NB4 (cell line): Measurements from ENCODE around the genes DCDC2B, FAM229A and HPCA.

DNA sequence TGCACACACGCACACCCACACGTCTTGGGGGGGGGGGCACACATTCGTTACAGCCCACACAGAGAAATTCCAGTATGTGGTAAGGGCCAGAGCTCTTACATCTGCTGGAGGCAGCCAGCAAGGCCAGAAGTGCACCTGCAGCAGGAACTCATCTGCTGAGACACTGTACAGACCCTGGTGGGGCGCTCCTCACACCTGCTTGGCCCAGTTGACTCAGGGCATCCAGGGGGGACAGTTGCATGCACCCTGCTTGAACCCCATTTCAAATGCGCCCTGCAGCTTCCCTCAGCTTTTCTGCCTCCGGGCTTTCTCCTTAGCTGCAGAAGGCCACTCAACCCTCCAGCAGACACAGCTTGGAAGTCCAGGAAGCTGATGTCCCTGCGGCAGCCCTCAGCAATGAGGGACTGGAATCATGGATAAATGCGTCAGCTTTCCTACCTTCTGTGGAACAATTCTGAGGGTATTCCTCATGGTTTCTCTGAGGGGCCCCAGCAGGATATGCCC is 32.9 kb upstream of the SPOCD1 start:
- RRBS, result no CpG with 5 or more reads among the region's 8 CpGs

GRCh38 chr1:31914470-31915700 is 23.3 kb downstream of the PTP4A2 start:
- RRBS, result no CpG with 5 or more reads among the region's 5 CpGs

DNA sequence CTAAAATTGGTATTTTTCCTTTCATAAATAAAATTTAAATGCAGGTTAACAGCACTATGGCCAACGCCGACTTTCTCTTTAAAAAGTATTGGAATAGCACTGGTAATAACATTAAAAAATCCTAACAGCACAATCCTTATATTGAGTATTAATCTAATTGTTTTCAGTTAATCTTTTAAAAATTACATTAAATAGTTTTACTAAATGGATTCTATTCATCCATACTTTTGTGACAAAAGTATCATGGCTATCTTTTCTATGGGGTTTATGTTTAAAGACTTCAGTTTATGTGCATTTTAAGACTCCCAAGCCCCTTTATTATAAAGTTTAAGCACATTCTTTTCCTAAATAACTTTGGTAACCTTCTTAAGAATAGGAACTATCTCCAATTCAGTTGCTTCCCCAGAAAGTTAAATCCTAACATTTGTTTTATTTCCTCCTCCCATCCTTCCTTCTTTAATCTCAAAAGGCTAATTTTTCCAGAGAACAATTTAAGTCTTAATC is 8.9 kb downstream of the PTP4A2 start:
- RRBS, result no CpG with 5 or more reads among the region's 2 CpGs

DNA sequence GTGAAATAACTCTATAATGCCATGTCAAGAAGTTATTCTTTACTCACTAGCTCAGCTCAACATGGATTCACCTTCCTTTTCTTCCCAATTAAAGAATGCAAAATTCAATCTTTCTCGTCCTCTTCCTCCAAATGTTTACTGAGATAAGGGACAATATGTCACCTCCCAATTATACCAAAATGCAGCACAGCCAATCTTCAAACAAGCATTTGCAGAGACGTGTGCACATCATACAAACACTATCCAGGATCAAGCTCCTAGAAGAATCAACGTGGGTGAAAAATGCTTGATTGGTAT is 7.3 kb downstream of the PTP4A2 start:
- RRBS, result no CpG with 5 or more reads among the region's 3 CpGs

GRCh38 chr1:31937123-31937989 is 812 bp downstream of the PTP4A2 start:
- RRBS, result 2% methylated on average over 12 of the region's 45 CpGs

DNA sequence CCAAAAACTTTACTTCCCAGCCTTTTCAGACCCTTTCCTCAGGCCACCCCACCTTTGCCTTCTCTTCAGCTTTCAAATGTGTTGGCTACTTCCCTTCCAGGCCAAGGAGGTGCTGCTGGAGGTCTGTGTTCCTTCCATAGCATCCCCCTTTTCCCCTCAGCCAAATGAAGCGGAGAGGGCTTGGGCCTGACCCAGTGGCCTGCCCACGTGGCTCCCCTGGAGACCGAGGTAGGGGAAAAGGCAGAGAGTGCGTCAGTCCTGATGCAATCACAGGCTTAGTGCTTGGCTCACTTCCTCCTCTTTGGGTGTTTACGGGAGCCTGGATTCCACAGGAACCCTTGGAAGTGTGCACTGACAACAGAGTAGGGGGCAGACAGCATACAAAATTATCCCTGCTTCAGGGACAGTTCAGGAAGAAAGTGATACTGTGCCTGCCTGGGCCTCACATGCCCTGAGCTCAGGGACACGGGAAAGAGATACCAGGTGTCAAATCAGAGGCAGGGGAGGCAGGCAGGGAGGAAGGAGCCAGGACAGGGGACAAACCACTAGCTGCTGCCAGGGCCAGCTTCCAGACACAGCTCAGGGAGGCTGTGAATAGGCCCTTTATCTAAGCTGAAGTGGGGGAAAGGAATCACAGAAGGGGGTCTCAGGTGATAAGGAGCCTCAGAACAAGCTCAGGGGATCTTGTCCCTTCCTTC is 16.6 kb upstream of the PTP4A2 start:
- RRBS, result no CpG with 5 or more reads among the region's 6 CpGs

DNA sequence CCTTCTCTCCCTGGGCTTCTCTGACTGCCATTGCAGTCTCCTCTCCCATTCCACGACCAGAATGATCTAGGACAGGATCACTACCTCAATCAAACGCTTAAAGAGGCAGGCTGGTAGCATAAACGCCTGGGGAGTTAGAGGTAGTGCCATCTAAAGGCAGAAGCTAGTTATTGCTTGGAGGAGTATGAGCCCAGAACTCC is 10.2 kb upstream of the KHDRBS1 start:
- RRBS, result no CpG with 5 or more reads among the region's 3 CpGs

DNA sequence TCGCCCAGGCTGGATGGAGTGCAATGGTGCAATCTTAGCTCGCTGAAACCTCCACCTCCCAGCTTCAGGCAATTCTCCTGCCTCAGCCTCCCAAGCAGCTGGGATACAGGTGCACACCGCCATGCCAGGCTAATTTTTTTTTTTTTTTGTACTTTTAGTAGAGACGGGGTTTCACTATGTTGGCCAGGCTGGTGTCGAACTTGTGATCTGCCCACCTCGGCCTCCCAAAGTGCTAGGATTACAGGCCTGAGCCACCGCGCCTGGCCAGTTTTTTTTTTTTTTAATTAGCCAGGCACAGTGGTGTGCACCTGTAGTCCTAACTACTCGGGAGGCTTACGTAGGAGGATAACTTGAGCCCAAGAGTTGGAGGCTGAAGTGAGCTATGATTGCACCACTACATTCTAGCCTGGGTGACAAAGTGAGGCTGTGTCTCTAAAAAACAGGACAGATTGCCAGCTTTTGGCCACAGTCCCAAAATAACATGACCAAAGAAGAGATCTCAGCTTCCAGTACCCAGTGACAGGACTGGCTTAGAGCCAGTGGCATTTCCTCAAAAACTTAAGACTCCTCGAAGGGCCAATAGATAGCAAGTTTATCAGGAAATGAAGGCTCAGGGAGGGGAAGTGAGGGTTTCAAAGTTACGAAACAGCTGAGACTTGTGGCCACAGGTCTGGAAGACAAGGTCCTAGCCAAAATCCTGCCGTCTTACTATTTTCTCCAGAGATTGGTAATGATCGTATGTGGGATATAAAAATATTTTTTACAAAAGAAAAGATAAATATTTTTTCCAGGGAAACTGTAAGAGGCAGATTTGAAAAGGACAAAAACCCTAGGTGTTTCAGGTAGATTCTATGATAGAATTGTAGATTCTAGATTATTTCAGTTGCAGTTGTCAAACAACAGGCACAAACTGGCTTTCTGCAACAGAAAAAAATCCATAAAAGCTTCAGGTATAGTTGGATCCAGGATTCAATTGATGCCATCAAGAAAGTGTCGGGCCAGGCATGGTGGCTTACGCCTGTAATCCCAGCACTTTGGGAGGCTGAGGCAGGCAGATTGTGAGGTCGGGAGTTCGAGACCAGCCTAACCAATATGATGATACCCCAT is 6.3 kb upstream of the TMEM39B start:
- RRBS, result no CpG with 5 or more reads among the region's 18 CpGs

DNA sequence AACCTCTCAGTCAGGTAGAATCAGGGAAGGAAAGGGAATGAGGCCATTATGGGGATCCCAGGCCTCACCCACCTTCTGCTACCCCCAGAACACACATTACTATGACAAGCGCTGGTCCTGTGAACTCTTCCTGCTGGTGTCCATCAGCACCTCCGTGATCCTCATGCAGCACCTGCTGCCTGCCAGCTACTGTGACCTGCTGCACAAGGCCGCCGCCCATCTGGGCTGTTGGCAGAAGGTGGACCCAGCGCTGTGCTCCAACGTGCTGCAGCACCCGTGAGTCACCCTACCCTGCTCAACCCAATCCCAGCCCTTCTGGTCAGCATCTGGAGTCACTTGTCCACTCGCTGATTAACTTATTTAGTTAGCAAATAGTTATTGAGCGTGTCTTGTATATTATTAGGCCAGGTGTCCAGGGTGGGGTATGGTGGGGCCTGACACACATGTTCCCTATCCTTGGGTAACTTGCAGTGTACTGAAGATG is 13.1 kb upstream of the KPNA6 start:
- RRBS, result no CpG with 5 or more reads among the region's 9 CpGs

DNA sequence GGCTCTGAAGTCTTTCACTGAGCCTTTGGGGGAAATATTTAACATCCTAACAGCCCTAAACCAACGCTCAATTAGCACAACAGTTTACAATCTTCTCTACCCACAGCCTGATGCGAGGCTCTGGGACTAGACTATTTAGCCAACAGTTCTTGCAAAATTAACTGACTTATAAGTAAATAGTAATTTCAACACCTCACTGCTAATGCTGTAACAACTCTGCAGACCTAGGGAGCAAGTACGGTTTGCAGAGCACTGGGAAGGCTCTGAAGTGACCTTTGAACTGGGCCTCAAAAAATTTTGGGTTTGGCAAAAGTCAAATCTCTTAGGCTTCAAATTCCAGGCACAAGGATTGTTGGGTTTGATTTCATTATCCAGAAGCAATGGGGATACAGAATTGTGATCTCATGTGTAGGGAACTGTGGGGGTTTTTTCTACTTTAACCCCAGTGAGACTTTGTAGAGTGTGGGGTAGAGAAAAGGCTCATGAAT is 1.1 kb upstream of the TXLNA start:
- RRBS, result no CpG with 5 or more reads among the region's 3 CpGs

- RRBS, result no CpG with 5 or more reads among the region's 6 CpGs
These were observed 2.9 kb upstream of the CCDC28B start for GRCh38 chr1:32197404-32198067.

DNA sequence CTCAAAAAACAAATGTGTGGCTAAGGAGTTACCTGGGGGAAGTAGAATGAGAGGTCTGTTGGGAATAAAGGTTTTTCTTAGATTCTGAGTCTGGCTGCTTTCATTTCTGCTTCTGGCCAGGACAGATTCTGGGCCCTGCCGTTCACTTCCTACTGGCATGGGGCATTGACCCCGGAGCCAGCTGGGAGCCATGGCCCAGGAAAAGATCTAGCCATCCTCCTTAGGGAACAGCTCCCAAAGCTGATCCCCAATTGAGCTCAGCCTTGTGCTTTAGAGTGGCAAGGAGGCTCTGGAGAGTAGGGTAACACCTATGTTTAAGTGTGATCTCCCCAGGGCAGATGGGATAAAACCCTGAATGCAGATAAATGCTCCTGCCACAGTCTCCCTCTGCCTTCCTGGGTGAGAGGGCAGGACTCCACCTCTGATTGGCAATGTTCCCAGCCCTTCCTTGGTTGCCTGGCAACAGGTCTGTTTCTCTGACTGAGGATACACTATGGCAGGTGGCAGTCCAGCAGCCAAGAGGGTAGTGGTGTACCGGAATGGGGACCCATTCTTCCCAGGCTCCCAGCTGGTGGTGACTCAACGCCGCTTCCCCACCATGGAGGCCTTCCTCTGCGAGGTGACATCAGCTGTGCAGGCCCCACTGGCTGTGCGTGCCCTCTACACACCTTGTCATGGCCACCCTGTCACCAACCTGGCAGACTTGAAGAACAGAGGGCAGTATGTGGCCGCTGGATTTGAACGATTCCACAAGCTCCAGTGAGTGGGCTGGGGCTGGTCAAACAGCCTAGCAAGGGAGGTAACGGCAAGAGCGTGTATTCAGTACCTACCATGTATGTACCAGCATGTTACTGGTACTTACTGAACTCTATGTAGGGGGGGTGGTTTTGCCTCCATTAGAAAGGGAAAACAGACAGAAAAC is at the start of gene DCDC2B:
TSS of gene DCDC2B (plus strand) at position 489 of the 922 bp plus-strand sequence.
- RRBS, result no CpG with 5 or more reads among the region's 11 CpGs

DNA sequence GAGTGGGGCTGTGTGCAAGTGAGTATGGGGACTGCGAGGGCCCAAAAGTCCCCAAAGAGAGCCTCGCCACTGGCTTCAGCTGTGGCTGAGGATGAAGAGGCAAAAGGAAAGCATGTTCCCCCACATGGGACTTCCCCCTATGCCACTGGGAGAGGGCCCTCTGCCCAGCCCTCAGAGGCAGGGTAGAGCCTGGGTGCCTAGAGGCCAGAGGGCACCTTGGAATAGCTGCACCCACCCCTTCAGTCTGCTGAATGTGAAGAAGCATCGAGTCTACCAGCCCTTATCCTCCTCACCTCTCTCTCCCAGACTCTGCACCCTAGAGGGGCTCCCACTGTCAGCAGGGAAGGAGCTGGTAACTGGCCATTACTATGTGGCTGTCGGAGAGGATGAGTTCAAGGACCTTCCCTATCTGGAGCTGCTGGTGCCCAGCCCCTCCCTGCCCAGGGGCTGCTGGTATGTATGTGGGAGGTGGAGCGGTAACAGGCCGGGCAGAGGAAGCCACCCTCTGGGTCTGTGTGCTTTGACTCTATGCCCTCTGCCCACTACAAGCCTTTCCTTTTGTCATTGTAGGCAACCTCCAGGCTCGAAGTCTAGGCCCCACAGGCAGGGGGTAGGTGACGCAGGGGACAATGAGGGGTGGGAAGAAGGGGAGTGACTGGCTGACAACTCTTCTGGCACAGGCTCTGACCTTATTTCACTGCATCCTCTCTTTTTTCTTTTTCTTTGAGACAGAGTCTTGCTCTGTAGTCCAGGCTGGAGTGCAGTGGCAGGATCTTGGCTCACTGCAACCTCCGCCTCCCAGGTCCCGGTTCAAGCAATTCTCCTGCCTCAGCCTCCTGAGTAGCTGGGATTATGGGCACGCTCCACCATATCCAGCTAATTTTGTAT is 3.5 kb downstream of the DCDC2B start:
- RRBS, result no CpG with 5 or more reads among the region's 11 CpGs

DNA sequence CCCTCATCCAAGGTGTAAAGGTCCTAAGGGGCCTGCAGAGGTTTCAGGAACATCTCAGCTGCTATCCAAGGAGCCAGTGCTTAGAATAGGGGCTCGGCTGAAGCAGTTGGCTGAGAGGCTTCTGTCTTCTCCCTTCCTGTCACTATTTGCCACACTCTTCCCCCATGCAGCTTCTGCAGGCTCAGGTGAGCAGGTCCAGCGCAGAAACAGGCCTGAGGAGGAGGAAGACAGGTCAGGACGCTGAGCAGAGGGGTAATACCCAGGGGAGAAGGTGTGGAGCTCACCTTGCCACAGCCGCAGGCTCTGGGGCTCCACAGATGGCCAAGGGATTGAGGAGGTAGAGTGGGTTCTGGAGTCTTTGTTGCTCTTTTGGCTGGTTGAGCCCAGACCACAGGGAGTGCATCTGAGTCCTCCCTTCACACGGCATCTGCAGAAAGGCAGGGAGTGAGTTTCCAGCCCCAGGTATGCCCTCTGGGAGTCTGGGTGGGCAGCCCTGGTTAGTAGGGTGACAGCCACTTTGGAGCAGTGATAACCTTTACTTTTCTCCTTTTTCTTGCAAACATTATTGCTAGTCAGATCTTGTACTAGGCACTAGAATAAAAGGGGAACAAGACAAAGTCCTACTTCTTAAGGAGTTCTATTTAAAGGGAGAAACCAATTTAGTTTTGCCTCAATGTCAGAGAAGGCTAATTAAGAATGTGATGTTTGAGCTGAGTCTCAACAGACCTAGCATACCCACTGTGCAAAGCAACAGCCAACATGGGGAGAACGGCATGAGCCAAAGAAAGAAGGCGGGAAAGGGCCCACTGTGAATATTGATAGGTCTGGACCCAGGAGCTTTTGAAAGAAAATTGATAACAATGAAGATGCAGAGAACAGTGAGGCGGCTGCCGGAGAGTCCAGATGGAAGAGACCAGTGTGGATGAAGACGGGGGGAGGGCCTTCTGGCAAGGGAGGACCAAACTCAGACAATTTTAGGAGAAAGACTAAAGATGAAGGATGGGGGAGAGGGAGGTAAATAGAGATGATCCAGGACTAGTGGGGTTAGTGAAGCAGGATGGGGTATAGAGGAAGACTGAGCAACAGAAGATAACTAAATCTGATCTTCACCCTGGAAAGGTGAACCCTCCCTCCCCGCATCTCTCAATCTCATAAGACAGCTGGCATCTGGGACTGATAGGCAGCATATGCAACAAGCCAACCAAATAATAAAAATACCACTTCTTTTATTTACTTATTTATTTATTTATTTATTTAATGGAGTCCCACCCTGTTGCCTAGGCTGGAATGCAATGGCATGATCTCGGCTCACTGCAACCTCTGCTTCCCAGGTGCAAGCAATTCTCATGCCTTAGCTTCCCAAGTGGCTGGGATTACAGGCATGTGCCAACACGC is 10.0 kb downstream of the EIF3I start:
- RRBS, result no CpG with 5 or more reads among the region's 13 CpGs

DNA sequence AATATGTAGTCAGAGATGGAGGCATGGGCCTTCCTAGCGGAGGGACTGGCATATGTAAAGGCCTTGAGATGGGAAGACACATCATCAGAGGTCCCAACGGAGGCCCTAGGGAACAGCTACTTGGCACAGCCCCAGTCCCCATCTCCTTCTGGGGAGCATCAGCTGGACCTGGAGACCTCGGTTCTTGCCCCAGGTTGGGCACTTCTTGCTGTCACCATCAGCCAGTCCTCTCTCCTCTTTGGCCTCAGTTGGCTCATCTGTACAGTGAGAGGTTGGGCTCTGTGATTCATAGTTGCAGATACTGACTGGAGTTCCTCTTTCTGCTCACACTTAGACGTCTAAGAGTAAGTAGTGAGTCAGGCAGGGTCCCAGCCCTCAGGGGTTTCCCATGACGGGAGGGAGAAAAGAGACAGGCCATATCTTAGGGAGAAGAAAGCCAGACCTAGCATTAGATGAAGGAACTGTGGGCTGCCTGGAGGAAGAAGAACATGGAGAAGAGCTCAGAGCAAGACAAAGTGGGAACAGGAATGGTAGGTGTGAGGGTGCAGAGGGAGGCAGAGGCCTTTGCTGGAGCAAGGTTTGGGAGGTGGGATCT is 3.5 kb upstream of the MARCKSL1 start:
- RRBS, result no CpG with 5 or more reads among the region's 5 CpGs

GRCh38 chr1:32361809-32362833 is at the start of gene FAM229A:
Gene FAM229A, minus strand, starts transcription at chr1:32362485.
- RRBS, result 92% methylated on average over 36 of the region's 82 CpGs

- RRBS, result 96% methylated on average over 1 of the region's 34 CpGs
These were observed 38.3 kb downstream of the ZBTB8OS start for GRCh38 chr1:32611996-32612534.

DNA sequence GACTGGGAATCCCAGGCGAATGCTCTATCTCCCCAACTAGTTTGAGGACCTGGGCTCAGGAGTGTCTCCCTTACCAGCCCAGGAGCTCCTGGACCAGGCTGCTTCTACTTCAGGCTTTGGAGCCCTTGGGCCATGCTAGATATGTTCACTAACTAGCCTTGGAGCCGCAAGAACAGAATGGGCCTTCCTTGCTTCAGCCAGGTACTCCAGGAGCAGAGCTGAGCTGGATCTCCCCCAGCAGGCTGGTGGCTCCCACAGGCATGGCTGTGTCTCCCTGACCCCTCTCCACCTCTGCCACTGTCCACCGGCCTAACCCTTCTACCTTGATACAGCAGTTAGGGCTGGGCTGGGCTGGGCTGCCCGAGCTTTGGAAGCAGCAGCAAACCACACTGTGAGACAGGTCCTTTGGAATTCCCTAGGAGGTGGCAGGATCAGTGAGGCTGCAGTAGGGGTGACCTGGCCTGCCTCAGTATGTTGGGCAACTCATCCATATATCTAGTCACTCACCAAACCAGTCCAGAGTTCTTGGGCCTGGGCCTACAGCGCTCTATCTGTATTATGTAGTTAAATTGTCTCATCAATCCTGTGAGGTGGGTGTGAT is 13.2 kb upstream of the SYNC start:
- RRBS, result no CpG with 5 or more reads among the region's 5 CpGs

DNA sequence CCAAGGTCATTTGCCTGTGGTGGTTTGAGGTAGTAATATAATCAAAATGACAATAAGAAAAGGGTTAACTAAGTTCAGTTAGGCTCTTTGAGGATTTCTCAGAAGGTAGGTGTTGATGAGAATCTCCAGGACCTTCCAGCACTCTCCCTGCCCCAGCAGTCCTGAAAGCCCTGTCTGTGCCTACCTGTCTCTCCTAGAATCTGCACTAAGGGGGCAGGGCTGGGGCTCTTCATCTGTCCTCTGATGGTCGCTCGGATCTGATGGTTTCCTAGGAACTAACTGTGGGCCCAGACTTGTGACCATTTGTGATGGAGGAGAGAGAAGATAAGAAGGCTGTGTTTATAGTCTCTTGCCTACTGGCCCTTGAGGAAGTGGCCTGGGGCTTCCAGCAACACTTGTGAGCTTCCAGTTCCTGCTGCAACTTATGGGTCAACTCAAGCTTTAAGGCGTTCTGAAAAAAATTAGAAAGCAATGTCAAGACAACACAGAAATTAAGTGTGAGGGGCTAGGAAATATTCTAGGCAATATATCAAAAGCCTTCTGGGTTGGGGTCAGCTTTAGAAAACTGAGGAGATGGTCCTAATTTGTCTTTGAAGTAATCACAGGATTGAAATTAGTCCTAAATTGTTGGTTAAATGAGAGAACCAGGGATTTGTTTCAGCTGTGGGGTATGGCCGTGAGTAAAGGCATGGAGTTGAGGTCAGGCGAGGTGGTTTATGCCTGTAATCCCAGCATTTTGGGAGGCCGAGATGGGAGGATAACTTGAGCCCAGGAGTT is 14.2 kb downstream of the KIAA1522 start:
- RRBS, result no CpG with 5 or more reads among the region's 6 CpGs

GRCh38 chr1:32885471-32886957 is at the start of gene HPCA:
Gene HPCA, plus strand, starts transcription at chr1:32886491.
- RRBS, result 24% methylated on average over 48 of the region's 96 CpGs